ENCODE measurements around the gene RASGEF1A.

- PRO-cap, result no peak
CAGE:
- cytosol, long polyA minus RNA, result no peak
- cytosol, long polyA plus RNA, result no peak
- long polyA plus RNA, result no peak
- nucleus, long polyA minus RNA, result no peak
- nucleus, long polyA plus RNA, result no peak
These were observed 344.2 kb upstream of the NRP1 start for GRCh38 chr10:33678814-33679013.

GRCh38 chr10:34643151-34643481 lies 172.0 kb downstream of the PARD3 start:
- PRO-cap, result no peak
CAGE:
- cytosol, long polyA minus RNA, result no peak
- cytosol, long polyA plus RNA, result no peak
- long polyA plus RNA, result no peak
- nucleus, long polyA minus RNA, result no peak
- nucleus, long polyA plus RNA, result no peak

DNA sequence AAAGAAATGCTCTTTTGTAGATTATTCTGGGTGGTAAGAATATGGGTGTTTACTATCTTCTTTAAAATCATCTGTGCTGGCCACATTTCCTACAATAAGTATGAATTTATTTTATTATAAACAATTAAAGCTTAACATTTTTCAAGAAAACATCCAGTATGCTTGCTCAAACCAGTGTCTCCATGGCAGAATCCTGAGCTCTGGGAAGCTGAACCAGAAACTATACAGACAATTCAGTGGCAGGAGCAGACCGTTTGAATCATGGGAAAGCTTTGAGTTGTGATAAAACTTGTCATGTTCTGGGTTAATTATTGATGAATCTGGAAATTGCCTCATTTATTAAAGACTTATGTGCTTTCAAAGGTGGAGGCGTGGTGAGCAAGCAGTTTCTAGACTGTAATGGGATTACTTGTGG lies 25.3 kb downstream of the PARD3 start:
- PRO-cap, result no peak
CAGE:
- cytosol, long polyA minus RNA, result no peak
- cytosol, long polyA plus RNA, result no peak
- long polyA plus RNA, result no peak
- nucleus, long polyA minus RNA, result no peak
- nucleus, long polyA plus RNA, result no peak

- PRO-cap, result no peak
CAGE:
- cytosol, long polyA minus RNA, result no peak
- cytosol, long polyA plus RNA, result no peak
- long polyA plus RNA, result no peak
- nucleus, long polyA minus RNA, result no peak
- nucleus, long polyA plus RNA, result no peak
These were observed 5.8 kb downstream of the PARD3 start for GRCh38 chr10:34809229-34809800.

- PRO-cap, result no peak
CAGE:
- cytosol, long polyA minus RNA, result no peak
- cytosol, long polyA plus RNA, result no peak
- long polyA plus RNA, result no peak
- nucleus, long polyA minus RNA, result no peak
- nucleus, long polyA plus RNA, result no peak
These were observed 39.0 kb upstream of the PARD3 start for GRCh38 chr10:34854106-34854566.

DNA sequence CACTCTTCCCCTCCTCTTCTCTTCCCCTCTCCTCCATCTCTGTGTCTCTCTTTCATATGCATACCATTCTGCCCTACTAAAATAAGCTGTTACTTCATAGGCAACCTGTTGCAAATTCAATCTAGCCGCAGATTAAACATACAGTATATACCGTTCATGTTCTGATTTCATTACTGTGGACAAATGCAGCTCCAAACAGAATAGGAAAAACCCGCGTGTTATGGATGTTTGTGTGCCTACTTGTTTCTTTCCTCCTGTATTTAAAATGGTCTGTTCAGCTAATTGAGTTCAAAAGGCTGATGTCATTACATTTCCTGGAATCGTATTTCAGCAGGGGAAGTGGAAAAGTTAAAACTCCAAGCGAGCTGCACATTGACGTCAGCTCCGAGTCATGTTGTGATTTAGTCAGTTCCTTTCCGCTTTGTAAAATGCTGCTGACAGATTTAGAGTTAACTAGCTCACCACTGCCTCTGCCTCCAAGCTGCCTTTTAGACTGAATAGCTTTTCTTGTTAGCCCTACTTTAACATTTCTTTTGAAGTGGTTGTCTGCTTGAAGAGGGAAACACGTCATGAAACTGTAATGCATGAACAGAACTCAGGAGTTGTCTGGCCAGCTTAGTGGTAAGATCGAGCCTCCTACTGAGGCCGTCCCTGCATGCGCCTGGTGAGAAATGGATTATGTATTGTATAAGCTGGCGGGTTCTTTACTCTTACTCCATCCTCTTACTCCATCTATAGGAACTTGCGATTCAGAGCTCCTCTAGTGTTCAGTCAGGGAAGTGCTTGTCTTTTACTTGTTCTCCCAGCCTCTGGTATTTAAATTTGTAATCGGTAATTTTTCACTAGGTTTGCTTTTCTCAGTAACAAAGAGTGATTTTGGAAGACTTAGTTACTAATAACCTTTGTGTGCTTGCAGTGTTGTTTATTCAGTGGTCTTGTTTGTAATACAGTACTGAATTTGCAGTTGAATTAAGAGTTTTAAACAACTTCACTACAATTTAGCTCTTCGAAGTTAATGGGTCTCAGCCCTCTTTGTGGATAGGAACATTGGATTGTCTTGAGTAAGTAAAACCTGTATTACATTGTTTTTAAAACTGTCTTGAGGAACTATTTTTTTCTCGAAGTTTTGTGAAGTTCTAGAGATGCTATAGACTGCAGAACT lies 69.2 kb downstream of the CREM start:
- PRO-cap, result bidirectional peak, plus-strand start at position 461 of the sequence, minus-strand start at position 267 of the sequence; bidirectional peak, plus-strand start at position 618 of the sequence, minus-strand start at position 672 of the sequence; bidirectional peak, plus-strand start at position 1,015 of the sequence, minus-strand start at position 736 of the sequence
CAGE:
- cytosol, long polyA minus RNA, result start-site peak on the plus strand centred at position 460 of the sequence, 72 bp wide, 81 reads
- cytosol, long polyA plus RNA, result no peak
- long polyA plus RNA, result start-site peak on the plus strand centred at position 437 of the sequence, 124 bp wide, 324 and 417 reads in 2 replicates
- nucleus, long polyA minus RNA, result start-site peak on the minus strand centred at position 237 of the sequence, 23 bp wide, 12 reads; start-site peak on the plus strand centred at position 461 of the sequence, 71 bp wide, 137 reads; start-site peak on the plus strand centred at position 611 of the sequence, 54 bp wide, 24 reads
- nucleus, long polyA plus RNA, result no peak

- PRO-cap, result no peak
CAGE:
- cytosol, long polyA minus RNA, result no peak
- cytosol, long polyA plus RNA, result no peak
- long polyA plus RNA, result no peak
- nucleus, long polyA minus RNA, result no peak
- nucleus, long polyA plus RNA, result no peak
These were observed 89.9 kb downstream of the CREM start for GRCh38 chr10:35216419-35217136.

DNA sequence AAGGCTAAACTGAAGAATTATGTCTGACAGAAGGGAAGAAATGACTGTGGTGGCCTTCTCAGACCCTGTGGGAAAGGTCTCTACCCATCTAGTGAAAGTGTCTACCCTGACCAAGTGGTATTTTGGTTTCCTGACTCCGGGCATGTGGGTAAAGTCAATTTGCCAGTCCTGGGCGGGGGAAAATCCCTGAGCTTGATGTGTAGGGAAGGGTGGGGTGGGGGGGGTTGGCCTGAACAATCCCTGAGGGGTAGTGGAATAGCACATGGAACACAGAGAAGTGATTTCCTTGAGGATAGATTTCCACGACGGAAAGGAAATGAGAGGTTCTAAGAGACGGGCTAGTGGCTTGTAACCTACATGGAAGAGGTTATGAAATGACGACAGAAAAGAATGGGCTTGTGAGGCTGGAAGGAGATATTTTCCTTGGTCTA lies 66.6 kb downstream of the CCNY start:
- PRO-cap, result no peak
CAGE:
- cytosol, long polyA minus RNA, result no peak
- cytosol, long polyA plus RNA, result no peak
- long polyA plus RNA, result start-site peak on the plus strand centred at position 233 of the sequence, 29 bp wide, 10 and 15 reads in 2 replicates
- nucleus, long polyA minus RNA, result no peak
- nucleus, long polyA plus RNA, result no peak

DNA sequence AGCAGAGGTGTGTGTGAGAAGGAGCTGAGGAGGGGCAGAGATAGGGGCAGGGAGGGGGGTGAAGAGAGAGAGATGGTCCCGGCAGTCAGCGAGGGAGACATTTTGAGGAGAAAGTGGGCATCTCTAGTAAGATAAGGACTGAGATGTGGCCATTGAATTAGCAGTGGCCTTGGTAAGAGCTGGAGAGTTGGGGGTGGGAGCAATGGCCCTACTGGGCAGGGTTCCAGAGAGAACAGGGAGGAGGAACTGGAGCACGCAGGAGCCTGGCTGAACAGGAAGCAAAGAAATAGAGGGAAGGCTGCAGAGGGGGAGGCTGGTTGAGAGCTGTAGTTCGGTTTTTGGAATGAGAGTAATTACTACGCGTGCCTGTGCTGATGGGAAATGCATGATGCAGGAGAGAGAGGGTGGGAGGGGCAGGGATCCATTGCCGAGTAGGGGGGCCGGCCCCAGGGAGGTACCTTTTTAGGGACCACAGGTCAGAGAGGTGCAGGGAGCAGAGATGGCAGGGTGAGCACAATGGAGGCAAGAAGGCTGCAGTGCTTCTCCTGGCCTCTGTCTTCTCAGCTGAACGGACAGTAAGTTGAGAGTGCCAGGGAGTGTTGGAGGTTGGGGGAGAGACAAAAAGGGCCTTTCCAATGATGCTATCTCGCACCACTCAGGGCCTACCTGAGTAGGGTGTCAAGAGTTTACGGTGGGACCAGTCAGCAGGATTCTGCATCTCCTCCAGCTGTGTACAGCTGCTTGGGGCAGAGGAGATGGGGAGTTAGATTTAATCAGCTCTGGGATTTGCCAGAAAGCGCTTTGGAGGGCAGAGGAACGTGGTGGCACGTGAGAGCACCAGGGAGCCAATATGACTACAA lies 113.2 kb downstream of the CCNY start:
- PRO-cap, result no peak
CAGE:
- cytosol, long polyA minus RNA, result no peak
- cytosol, long polyA plus RNA, result no peak
- long polyA plus RNA, result start-site peak on the plus strand centred at position 478 of the sequence, 43 bp wide, 17 and 16 reads in 2 replicates
- nucleus, long polyA minus RNA, result no peak
- nucleus, long polyA plus RNA, result start-site peak on the plus strand centred at position 466 of the sequence, 113 bp wide, 11 and 19 reads in 2 replicates

DNA sequence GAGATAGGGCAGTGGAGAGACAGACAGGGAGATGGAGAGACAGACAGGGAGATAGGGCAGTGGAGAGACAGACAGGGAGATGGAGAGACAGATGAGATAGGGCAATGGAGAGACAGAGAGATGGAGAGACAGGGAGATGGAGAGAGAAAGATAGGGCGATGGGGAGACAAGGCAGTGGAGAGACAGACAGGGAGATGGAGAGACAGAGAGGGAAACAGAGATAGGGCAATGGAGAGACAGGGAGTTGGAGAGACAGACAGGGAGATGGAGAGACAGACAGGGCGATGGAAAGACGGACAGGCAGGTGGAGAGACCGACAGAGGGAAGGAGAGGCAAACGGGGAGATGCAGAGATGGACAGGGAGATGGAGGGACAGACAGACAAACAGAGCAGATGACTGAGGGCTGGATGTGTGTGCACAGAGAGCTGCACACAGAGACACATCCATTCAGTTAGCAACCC lies 133.7 kb downstream of the CCNY start:
- PRO-cap, result no peak
CAGE:
- cytosol, long polyA minus RNA, result no peak
- cytosol, long polyA plus RNA, result no peak
- long polyA plus RNA, result no peak
- nucleus, long polyA minus RNA, result no peak
- nucleus, long polyA plus RNA, result no peak

GRCh38 chr10:35639943-35640517 lies 2.1 kb downstream of the FZD8 start:
- PRO-cap, result no peak
CAGE:
- cytosol, long polyA minus RNA, result no peak
- cytosol, long polyA plus RNA, result no peak
- long polyA plus RNA, result no peak
- nucleus, long polyA minus RNA, result no peak
- nucleus, long polyA plus RNA, result no peak

DNA sequence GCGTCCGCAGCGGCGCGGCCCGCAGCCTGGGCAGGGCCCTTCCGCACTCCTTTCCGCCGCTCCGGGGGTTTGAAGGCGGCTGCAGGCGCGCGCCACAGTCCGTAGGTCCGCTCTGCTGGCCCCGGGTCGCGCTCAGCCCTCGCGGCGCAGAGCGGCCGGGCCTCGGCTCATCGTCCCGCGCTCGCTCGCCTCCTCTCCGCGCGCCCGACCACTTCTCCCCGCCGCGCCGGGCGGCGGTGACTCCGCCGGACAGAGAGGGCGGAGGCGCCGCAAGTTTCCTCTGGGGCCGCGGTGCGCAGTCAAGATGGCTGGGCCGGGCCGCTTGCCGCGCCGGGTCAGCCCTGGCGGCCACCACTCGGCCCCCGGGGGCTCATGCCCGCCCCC lies 508 bp downstream of the FZD8 start:
- PRO-cap, result bidirectional peak, plus-strand start at position 283 of the sequence, minus-strand start at position 238 of the sequence
CAGE:
- cytosol, long polyA minus RNA, result no peak
- cytosol, long polyA plus RNA, result no peak
- long polyA plus RNA, result no peak
- nucleus, long polyA minus RNA, result no peak
- nucleus, long polyA plus RNA, result no peak

DNA sequence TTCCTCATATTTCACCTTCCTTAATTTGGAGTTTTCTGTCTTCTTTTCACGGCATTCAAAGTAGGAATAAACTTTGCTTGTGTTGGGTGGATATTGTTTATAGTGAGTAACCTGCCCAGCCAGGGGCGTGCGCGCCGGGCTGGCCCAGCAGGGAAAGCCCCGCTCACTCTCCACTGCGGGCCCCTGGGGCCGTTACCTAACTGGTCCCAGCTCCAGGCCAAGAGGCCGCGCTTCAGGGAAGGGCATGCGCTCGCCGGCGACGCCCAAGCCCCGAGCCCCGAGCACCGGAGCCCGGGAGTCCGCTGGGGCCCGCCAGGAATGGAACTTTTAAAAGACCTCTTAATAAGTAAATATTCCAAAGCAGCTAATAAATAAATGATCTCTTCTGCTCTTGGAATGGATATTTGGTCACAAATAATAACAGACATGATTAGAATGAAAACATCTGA lies 601.2 kb upstream of the ANKRD30A start:
- PRO-cap, result no peak
CAGE:
- cytosol, long polyA minus RNA, result no peak
- cytosol, long polyA plus RNA, result no peak
- long polyA plus RNA, result no peak
- nucleus, long polyA minus RNA, result no peak
- nucleus, long polyA plus RNA, result no peak

DNA sequence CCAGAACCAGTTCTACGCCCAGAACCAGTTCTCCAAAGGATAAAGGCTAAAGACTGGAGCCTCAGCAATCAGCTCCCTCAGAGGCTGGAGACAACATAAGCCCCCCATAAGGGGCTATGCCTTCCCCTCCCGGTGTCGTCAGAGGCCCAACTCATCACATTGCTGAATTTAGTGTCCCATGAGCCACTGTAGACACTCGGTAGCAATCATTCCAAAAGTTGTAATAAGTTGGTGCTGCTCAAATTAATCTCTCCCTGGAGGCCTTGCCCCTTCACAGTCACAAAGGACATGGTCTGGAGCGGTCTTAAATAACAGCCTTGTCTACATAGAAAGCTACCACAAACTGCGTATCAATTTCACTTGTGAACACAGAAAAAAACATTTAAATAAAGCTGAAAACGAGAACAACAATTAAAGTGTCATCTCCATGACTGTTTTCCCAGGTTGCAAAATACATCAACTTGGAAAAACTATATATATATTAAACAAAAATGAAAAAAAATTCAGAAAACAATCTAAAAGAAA lies 35.4 kb downstream of the ZNF248 start:
- PRO-cap, result no peak
CAGE:
- cytosol, long polyA minus RNA, result no peak
- cytosol, long polyA plus RNA, result no peak
- long polyA plus RNA, result no peak
- nucleus, long polyA minus RNA, result no peak
- nucleus, long polyA plus RNA, result no peak

GRCh38 chr10:38028890-38029306 lies 18.4 kb downstream of the ZNF33A start:
- PRO-cap, result no peak
CAGE:
- cytosol, long polyA minus RNA, result no peak
- cytosol, long polyA plus RNA, result no peak
- long polyA plus RNA, result no peak
- nucleus, long polyA minus RNA, result no peak
- nucleus, long polyA plus RNA, result no peak

- PRO-cap, result no peak
CAGE:
- cytosol, long polyA minus RNA, result no peak
- cytosol, long polyA plus RNA, result no peak
- long polyA plus RNA, result no peak
- nucleus, long polyA minus RNA, result no peak
- nucleus, long polyA plus RNA, result no peak
These were observed 12.9 kb upstream of the BMS1 start for GRCh38 chr10:42769598-42770205.

- PRO-cap, result no peak
CAGE:
- cytosol, long polyA minus RNA, result no peak
- cytosol, long polyA plus RNA, result no peak
- long polyA plus RNA, result no peak
- nucleus, long polyA minus RNA, result no peak
- nucleus, long polyA plus RNA, result no peak
These were observed 116.0 kb upstream of the RET start for GRCh38 chr10:42960959-42961241.

DNA sequence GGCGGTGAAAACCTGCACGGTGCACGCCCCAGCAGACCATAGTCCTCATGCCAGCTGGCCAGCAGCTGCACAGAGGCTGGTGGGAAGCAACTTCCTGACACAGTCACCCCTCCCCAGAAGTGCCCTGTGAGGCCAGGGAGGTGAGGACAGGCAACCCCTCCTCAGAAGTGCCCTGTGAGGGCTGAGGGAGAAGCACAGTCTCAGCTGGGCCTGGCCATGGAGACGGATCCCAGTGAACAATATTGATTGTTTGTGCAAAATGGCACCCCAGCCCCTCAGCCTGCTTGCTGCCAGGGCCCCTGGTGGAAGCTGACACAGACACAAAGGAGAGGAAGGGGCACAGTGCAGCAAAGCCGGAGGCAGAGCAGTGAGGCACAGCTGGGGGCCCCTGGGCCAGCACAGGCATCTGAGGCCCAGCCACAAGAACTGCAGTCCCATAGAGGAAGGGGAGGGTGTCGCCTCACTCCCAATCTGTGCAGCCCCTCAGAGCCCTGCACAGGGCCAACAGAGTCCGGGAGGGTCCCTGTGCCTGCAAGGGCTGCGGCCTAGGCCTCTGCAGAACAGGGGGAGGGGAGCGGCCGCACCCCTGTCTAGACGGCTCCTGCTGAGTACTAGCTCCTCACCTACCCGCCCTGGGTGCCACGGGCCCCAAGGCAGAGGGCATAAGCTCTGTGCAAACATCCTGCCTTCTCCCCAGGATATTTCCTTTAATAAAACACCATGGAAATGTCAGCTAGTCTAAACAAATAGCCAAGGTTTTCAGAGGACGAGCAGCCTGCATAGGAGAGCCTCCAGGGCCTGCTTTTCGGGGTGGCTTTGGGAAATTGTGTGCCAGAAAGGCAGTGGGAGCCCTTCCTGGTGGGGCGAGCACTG lies 32.5 kb upstream of the RET start:
- PRO-cap, result no peak
CAGE:
- cytosol, long polyA minus RNA, result no peak
- cytosol, long polyA plus RNA, result no peak
- long polyA plus RNA, result no peak
- nucleus, long polyA minus RNA, result no peak
- nucleus, long polyA plus RNA, result no peak

DNA sequence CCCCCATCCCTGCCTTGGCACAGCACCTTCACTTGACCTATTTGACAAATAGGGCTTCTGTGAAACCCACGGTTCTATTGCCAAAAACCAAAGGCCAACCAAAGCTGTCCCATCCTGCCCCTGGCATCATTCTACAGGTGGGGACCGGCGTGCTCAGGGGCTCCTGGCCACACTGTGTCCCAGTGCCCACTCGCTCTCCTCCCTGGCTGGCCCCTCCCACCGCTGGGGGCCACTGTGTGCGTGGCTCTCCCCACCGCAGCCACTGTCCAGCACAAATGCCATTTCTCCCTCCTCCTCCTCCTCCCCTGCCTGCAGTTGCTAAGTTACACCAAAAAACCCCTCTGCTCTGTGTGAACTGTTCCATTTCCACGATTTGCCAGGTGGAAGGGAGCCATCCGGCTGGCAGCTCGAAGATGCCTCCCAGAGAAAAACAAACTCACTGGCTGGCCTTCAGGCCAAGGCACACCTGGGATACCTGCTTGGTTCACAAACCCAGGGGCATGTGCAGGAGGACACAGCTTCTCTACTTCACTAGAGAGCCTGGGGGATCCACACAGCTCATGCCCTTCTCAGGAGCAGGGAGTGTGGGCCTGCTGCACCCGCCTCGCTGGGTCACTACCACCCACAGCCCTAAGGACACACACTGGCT lies 1.9 kb downstream of the RASGEF1A start:
- PRO-cap, result no peak
CAGE:
- cytosol, long polyA minus RNA, result no peak
- cytosol, long polyA plus RNA, result no peak
- long polyA plus RNA, result no peak
- nucleus, long polyA minus RNA, result no peak
- nucleus, long polyA plus RNA, result no peak

DNA sequence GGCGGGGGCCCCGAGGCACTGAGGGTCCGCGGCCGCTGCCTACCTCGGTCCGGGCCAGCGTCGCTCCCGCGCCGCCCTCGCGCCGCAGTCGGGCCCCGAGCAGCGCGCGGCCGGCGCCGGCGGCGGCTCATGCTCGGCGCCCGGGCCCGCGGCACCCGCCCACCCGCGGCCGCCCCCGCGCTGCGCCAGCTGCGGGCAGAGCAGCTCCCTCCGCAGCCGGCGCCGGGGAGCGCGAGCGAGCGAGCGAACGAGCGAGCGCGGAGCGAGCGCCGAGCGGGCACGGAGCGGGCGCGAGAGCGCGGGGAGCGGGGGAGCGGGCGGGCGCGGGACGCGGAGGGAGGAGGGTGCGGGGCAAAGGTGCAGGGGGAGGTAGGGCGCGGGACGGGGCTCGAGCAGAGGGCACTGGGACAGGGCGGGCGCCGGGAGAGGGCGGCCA lies at the start of gene RASGEF1A:
Gene RASGEF1A, minus strand, starts transcription at position 264 of the 436 bp plus-strand sequence.
- PRO-cap, result no peak
CAGE:
- cytosol, long polyA minus RNA, result no peak
- cytosol, long polyA plus RNA, result no peak
- long polyA plus RNA, result no peak
- nucleus, long polyA minus RNA, result no peak
- nucleus, long polyA plus RNA, result no peak

Data from endothelial cell of umbilical vein (primary cell).